Heart (tissue), 3 donors: ENCODE measurements around a stretch of chr10.

DNA sequence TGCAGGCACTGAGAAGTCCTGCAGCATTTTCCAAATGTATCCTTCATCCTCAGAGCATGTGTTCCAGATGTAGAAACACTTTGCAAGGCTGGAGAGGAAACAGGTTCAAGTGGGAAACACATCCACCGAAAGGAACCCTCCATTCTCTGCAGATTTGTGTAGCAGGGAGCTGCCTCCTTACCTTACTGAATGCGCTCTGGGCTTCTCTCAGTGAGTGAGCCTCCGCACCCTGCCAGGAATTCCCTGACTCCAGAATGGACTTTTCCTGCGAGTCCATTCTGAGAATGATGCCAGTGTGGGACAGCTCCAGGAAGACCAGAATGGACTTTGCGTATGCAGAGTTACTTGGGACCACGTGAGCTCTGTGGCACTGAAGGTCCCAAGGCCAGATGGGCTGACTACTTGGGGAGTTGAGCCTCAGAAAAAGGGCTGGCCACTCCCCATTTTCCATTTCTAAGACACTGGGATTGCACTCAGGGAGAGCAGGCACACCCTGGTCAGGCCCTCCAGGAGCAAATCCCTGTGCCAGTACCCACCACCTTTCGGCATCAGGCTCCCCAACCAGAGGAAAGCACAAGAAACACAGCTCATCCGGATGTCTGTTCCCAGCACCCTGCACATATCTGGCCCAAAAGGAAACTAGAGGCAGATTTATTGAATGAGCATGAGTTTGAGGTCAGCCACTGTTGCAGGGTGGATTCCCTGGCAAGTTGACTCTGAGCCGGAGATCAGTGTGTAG is 324.7 kb upstream of the ZMIZ1 start:
- RAMPAGE, long total RNA, 2 experiments = no peak in any of the 2 experiments

- RAMPAGE, long total RNA, 2 experiments = no peak in any of the 2 experiments
These were observed 323.3 kb upstream of the ZMIZ1 start for GRCh38 chr10:78745486-78745834.

- RAMPAGE, long total RNA, 2 experiments = no peak in any of the 2 experiments
These were observed 293.6 kb upstream of the ZMIZ1 start for GRCh38 chr10:78775073-78775689.

DNA sequence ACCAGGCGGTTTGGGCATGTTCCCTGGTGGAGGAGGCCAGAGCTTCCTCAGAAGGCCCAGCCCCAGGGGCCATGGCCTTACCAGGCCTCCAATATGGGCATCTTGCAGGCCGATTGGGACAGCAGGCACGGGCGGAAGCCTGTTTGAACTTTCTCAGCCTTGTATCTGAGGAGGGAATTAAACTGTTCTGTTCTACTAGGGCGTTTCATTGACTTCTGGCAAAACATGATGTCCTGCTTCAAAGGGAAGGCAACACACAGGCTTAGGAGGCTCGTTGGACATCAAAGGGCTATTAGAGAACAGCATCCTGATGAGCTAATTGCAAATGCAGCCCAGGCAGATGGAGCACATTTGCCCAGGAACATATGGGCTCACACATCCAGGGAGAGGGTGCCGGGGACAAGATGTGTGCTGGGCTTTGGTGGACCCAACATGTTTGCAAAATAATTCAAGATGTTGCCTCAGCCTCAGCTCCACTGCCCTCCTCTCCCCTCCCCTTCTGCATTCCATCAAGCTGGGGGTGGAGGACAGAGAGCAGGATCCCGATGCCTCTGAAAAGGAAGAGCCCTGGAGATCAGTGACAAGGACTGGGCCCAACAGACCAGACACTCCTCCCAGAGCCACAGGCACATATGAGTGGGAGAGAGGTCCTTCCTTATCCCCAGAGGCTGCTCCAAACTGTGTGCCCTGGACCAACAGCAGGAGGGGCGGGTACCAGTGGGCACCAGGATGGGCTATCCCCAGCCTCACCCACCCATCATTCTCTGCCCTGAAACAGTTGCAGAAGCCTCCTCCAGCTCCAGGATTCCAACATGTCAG is 217.1 kb upstream of the ZMIZ1 start:
- RAMPAGE, long total RNA, 2 experiments = no peak in any of the 2 experiments

DNA sequence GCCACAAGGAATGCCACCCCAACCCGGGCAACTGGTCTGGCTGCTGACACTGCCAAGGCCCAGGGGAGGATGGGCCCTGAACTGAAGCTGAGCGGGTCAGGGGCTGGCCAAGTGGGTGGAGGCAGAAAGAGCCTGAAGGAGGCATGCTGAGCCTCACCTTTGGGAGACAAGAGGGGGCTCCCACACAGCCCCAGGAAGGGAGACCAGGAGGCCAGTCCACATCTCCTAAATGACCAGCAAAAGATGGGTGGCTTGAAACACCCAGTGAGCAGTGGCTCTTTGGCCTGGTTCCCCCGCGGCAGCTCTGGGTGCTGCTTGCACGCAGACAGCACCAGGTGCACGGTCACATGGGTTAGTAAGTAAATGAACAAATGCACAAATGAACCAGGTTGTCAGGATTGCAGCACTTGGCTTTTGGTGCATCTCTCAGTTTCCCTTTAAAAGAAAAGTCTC is 141.3 kb upstream of the ZMIZ1 start:
- RAMPAGE, long total RNA, 2 experiments = no peak in any of the 2 experiments

DNA sequence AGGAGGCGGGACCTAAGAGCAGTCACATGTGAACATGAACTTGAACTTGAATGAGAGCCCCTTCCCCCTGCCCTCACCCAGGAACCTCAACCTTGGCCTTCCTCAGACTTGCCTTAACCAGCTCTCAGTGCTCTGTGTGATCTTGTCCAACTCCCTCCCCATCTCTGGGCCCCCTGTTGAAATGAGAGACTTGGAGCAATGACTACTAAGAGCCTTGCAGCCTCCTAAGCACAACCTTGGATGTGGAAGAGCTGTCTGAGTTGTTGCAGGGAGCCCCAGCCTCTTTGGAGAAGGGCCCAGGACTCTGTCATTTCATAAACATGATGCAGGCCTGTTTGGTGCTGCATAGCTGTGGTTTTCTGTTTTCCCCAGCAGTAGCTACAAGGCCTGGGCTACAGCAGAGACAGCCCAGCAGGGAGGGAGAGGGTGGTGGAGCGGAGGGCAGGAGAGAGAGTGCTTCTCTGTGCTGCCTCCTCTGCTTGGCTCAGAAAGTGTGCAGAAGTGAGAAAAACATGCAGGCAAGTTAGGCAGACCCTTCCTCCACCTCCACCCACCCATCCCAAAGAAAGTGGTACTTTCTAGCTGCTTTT is 123.9 kb upstream of the ZMIZ1 start:
- RAMPAGE, long total RNA, 2 experiments = no peak in any of the 2 experiments

GRCh38 chr10:79022573-79023025 is 46.2 kb upstream of the ZMIZ1 start:
- RAMPAGE, long total RNA, 2 experiments = no peak in any of the 2 experiments

- RAMPAGE, long total RNA, 2 experiments = no peak in any of the 2 experiments
These were observed 43.6 kb upstream of the ZMIZ1 start for GRCh38 chr10:79025028-79025800.

DNA sequence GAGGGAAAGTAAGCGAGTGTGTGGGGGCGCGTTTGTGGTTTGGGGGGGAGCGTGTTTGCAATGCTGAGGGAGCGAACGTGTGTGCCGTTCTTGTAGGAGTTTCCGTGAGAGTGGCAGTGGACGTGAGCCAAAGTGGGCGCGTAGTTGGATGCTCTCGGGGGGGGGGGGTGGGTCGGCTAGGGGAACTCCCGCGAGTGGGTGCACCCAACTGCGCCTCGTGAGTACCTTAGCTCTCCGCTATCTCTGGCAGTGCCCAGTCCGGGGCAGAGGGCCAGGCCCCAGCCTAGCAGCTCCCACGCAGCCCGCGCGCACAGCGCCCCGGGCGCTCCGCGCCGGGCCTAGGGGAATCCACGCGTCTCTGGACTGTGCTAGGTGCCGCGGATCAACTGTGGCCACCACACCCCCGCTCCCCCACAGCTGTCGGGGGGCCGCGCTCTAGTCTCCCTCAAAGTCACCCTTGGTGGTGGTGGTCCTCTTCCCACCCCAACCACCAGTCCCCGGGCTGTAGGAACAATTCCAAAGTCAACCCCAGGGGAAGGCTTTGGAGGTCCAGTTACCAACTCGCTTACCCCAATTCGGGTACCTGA is 842 bp upstream of the ZMIZ1 start:
- RAMPAGE, long total RNA, 2 experiments = no peak in any of the 2 experiments

GRCh38 chr10:79079593-79080049 is 10.9 kb downstream of the ZMIZ1 start:
- RAMPAGE, long total RNA, 2 experiments = no peak in any of the 2 experiments

DNA sequence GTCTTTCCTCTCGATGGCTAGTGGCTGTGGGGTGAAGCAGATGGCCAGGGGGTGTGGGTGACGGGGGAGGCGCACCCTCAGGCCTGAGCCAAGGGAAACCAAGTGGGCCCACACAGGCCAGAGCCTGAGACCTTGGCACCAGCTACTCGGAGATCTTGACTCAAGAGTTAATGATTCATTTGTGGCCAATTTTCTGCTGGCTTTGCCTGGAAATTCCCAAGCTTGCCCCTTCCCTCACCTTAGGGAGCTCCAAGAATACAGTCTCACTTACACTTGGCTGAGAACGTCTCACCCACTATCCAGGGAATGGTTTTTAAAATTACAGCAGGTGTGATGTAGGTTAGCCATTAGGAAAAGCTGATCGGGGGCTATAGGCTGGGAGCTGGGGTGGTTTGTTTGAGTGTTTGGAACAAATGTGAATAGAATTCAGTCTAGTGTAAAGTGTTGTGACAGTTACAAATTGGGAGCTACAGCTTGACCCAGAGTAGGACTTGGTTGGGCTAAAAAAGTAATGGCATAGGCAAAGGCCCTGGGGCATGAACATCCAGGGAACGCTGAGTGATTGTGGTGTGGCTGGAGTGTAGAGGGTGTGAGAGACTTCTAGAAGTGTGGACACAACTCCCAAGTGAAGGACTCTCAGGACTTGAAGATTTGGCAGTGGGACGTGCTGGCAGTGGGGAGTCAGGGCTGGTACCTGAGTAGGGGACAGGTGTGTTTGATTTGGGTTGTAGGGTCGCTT is 42.9 kb downstream of the ZMIZ1 start:
- RAMPAGE, long total RNA, 2 experiments = no peak in any of the 2 experiments

GRCh38 chr10:79112805-79113991 is 44.4 kb downstream of the ZMIZ1 start:
- RAMPAGE, long total RNA, 2 experiments = no peak in any of the 2 experiments

DNA sequence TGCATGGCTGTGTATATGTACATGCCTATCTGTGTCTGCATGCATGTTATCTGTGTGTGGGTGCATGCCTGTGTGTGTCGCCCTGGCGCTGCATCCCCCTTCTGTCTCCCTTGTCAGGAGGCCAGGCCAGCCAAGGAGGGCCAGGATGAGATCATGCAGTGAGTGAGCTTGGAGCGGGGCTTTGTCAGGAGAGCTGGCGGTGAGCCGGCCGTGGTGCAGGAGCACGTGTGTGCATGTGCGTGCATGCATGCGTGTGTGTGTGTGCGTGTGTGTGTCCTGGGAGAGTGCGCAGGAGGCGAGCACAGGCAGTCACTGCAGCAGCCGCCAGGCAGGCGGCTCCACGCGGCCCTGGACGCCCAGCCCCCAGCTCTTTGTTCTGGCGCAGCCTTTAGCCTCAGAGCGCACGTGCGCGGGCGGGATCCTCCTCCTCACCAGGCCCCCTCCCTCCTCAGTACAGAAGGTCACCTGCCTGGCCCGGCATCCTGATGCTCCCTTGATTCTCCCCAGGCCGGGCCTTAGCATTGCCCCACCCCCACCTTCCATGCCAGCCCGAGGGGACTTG is 126.2 kb upstream of the PPIF start:
- RAMPAGE, long total RNA, 2 experiments = no peak in any of the 2 experiments

DNA sequence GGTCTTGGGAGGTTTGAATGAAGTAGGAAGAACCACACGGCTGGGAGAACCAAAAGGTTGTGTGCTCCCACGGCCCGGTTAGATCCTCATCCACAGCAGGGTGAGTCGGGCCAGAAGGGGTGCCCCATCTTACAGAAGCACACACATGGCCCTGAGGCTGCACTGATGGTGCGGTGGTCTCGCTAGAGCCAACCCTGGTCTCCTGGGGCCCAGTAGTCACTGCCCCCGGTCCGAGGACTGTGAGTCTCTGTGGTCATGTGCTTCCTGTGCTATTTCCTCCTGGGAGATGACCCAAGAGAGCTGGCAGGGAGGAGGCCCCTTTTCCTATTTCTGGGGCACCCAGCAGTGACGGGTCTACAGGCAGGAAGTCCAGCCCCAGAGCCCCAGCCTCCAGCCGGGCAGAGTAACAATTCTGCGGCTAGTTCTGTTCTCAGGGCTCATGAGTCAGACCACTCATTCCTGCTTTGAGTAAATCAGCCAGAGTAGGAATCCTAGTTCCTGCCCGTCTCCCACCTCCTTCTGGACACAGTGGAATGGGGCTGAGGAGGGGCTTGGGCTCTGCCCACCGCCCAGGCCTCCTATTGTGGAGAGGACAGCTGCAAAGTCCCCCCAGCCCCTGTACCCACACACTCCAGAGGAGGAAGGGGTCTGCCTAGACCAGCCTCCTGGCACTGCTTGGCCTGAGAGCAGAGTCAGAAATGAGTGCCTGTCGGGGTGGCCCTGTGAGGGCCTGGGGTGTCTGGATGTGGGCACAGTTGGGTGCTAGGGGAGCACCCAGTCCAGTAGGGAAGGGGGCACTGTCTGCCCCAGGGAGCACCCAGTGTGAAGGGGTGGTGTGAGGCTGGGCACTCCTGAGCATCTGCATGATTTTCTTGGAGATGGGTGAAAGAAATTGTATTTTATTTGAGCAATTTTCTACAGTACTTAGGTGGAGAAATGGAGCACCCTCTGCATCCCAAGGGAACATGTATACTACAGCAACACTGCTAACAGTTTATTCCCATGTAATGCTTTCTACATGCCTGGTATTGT is 80.5 kb upstream of the PPIF start:
- RAMPAGE, long total RNA, 2 experiments = no peak in any of the 2 experiments

- RAMPAGE, long total RNA, 2 experiments = no peak in any of the 2 experiments
These were observed 55.3 kb upstream of the PPIF start for GRCh38 chr10:79291974-79292408.

DNA sequence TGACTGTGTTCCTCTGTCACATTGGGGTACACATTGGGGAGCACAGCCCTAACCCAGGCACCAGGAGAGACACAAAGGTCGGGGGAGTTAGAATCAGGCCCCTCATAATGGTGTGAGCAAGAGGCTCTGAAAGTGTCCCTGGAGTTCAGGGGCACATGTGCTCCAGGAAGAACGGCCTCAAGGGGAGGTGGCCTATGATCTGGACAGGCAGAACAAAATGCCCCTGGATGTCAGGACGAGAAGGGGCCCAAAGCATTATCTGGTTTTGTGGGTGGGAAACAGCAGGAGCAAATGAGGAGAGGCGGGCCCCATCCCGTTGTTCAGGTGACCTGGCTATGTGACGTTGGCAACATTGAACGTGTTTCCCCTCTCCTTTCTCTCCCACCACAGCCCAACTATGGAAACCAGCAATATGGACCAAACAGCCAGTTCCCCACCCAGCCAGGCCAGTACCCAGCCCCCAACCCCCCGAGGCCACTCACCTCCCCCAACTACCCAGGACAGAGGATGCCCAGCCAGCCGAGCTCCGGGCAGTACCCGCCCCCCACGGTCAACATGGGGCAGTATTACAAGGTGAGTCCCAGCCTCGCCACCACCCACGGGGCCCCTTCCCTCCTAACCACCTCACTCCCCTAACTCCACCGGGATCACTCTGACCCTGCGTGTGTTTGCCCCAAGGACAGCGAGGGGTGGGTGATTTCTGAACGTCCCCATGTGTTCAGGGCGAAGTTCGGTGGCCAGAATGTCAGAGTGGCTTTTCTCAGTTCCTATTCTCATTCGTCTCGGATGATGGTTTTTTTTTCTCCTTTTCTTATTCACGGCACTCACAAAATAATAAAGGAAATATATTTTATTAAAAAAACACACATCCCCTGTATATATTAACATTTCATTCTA is 50.9 kb upstream of the PPIF start:
- RAMPAGE, long total RNA, 2 experiments = no peak in any of the 2 experiments

DNA sequence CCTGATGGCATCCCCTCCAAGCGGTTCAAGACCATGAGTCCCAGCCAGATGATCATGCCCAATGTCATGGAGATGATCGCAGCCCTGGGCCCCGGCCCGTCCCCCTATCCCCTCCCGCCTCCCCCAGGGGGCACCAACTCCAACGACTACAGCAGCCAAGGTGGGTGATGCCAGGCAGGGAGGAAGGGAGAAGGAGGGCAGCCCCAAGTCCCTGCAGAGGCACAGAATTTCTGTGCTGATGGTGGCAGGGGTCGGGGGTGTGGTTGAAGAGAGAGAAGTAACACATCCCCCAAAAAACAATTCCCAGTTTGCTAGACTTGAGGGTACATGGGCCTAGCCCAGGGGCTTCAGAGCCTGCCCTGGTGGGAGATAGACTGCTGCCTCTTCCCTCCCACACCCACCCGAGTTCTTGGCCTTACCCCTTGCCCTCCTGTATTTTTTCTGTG is 41.1 kb upstream of the PPIF start:
- RAMPAGE, long total RNA, 2 experiments = no peak in any of the 2 experiments

- RAMPAGE, long total RNA, 2 experiments = no peak in any of the 2 experiments
These were observed 36.6 kb upstream of the PPIF start for GRCh38 chr10:79310395-79311383.

- RAMPAGE, long total RNA, 2 experiments = no peak in any of the 2 experiments
These were observed 34.6 kb upstream of the PPIF start for GRCh38 chr10:79312496-79313294.

DNA sequence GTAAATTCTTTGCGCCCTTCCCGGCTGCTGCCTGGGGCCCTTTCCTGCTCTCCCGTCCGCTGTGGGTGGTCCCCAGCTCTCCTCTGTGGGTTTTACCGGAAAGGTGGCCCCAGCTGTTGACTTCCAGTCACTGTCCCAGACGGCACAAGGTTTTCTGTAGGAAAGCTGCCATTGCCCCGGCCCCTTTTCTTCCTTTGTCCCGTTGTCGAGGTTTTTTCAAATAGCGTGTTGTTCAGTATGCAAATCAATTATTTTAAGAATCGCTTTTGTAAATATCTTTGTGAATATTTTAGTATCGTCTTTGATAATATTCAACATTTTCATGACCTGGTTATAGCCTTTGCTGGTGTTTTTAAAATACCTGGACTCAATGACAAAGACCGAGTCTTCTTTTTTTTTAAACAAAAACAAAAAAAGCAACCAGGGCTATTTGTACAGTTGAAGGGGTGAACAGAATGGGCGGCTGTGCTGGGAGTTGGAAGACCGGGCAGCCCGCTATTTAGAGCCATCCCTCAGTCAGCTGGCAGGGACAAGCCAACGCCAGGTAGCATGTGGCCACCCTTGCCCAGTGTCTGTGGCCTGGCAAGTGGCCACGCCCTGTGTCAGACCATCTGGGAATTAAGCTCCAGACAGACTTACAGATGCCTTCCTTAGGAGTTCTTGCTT is 32.8 kb upstream of the PPIF start:
- RAMPAGE, long total RNA, 2 experiments = no peak in any of the 2 experiments